HGPS cell (cell line): ENCODE data around the genes CREG1, GPR161 and XCL2.

DNA sequence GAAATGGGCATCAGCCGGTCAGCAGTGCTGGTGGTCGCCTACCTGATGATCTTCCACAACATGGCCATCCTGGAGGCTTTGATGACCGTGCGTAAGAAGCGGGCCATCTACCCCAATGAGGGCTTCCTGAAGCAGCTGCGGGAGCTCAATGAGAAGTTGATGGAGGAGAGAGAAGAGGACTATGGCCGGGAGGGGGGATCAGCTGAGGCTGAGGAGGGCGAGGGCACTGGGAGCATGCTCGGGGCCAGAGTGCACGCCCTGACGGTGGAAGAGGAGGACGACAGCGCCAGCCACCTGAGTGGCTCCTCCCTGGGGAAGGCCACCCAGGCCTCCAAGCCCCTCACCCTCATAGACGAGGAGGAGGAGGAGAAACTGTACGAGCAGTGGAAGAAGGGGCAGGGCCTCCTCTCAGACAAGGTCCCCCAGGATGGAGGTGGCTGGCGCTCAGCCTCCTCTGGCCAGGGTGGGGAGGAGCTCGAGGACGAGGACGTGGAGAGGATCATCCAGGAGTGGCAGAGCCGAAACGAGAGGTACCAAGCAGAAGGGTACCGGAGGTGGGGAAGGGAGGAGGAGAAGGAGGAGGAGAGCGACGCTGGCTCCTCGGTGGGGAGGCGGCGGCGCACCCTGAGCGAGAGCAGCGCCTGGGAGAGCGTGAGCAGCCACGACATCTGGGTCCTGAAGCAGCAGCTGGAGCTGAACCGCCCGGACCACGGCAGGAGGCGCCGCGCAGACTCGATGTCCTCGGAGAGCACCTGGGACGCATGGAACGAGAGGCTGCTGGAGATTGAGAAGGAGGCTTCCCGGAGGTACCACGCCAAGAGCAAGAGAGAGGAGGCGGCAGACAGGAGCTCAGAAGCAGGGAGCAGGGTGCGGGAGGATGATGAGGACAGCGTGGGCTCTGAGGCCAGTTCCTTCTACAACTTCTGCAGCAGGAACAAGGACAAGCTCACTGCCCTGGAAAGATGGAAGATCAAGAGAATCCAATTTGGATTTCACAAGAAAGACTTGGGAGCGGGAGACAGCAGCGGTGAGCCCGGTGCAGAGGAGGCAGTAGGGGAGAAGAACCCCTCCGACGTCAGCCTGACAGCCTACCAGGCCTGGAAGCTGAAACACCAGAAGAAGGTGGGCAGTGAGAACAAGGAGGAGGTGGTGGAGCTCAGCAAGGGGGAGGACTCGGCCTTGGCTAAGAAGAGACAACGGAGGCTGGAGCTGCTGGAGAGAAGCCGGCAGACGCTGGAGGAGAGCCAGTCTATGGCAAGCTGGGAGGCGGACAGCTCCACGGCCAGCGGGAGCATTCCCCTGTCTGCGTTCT is 32.4 kb downstream of the STYXL2 start:
- RRBS, result 90% methylated on average over 8 of the region's 60 CpGs

DNA sequence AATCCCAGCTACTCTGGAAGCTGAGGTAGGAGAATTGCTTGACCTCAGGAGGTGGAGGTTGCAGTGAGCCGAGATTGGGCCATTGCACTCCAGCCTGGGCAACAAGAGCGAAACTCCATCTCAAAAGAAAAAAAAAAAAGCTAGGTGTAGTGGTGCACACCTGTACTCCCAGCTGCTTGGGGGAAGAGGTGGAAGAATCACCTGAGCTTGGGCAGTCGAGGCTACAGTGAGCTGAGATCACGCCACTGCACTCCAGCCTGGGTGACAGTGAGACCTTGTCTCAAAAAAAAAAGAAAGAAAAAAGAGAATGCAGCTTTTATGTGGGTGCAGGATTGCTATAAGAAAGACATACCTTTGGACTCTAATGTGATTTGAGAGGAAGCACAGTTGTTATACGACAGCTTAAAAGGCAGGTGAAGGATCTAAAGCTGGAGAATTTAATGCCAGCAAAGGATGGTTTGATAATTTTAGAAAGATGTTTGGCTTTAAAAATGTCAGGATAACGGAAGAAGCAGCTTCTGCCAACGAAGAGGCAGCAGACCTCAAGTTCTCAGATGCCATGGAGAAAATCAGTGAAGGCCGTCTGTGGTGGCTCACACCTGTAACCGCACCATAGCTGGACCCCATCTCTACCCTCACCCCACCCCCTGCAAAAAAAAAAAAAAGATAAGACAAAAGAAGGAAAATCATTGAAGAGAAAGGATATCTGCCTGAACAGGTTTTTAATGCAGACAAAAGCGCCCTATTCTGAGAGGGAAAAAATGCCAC is 116.5 kb downstream of the POU2F1 start:
- RRBS, result no CpG with 5 or more reads among the region's 10 CpGs

DNA sequence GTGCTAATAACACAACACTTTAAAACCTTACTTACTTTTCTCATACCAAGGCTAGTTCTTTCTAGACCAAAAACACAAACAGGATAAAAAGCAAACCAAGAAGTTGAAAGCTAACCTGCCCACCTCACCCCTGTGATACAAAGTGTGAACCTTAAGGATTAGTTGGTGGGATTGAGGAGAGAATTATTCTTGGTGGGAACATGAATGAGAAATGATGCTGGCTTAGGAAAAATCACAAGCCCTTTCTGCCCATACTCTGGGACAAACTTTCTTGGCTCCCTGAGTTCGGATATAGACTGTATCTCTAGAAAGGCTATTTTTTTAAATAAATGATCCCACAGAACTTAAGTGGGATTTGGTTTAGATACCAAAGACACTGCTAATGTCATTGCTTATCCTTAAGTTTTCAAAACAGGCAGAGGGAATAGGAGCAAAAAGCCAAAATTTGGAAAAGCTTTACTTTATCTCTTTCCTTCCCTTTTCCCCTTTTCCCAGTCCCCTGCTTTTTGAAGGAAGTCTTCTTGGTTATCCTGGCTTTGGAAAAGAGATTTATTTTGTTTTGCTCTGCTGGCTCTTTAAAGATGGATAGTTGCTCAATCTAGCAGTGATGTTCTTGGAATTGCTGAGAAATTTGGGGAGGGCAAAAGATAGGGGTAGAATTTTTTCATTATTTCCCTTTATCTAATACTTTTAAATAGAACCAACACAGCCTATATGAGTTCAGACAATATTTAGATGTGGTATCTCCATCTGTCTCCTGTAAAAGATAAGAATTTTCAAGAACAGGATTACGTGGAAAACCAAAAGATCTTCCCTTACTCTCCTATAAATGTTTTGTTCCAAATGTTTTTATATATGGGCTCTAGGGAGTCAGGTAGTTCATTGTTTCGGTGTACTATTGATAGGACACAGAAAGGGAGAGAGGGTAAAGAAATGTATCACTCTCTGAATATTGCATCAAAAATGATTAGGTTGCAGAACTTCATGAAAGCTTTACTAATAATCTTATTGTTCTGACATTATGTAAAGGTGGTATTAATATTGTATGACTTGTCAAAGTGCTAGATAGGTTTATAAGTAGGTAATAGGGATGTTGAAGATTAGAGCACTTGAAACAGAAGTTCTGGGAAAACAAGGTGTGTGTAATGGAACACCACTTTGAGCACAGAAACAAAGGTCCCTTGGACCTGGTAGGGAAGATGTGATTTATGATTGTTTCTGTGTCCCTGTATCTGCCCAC is 95.5 kb downstream of the CD247 start:
- RRBS, result no CpG with 5 or more reads among the region's 3 CpGs

DNA sequence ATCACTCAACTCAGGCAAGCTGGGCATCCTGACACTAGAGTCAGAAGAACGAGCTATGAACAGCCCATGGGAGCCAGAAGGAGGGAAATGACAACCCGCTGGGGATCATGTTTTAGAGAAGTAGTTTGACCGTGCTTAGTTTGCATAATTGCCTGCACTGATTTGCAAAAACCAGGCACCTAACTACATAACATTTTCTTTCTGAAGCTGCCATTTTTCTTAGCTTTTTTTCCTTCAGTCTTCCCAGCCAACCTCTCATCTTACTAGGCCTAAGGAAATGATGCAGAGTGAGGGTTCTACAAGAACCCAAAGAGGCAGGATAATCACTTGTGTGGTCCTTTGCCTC is 86.0 kb downstream of the CD247 start:
- RRBS, result no CpG with 5 or more reads among the region's 3 CpGs

- RRBS, result 4% methylated on average over 30 of the region's 55 CpGs
Measured at GRCh38 chr1:167439211-167440064, 78.9 kb downstream of the CD247 start.

DNA sequence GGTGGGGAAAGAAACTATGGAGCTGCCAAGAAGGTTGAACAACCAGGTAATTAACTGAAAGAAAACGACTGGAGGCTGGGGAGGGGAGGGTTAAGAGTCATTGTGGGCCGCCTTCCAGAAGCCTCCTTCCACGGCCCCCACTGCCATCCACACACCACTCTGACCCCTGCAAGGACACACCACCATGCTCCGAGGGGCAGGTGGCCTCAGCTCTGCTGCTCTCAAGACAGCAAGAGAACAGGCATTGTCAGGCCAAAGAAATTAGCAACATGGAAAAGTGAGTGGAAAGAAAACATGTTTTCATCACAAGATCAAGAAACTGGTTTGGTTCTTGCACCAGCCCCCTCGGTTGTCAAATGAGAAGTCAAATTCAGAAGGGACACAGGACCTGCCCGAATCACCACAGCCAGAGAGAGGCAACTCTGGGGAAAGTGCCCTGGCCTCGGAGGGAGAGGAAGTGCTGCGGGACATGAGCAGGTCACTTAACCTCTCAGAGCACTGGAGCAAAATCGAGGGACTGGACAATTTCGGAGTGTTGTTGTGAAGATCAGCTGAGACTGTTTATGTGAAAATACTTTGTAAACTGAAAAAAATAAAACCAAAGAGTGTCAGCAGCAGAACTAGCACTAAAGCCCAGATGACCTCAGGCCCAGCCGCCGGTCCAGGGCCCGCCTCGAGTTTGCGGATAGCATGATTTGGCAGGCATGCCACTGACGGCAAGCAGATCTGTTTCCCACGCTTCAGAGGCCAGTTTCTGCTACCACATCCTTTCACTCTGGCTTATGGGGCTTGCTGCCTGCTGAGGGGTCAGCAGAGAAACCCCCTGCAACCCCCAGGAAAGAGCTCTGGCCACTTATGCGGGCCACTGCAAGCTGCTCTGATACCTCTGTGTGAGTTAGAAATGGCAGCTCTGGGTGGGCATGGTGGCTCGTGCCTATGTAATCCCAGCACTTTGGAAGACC is 32.2 kb downstream of the CD247 start:
- RRBS, result no CpG with 5 or more reads among the region's 19 CpGs

- RRBS, result 80% methylated on average over 2 of the region's 15 CpGs
Measured at GRCh38 chr1:167501565-167502367, 16.6 kb downstream of the CD247 start.

DNA sequence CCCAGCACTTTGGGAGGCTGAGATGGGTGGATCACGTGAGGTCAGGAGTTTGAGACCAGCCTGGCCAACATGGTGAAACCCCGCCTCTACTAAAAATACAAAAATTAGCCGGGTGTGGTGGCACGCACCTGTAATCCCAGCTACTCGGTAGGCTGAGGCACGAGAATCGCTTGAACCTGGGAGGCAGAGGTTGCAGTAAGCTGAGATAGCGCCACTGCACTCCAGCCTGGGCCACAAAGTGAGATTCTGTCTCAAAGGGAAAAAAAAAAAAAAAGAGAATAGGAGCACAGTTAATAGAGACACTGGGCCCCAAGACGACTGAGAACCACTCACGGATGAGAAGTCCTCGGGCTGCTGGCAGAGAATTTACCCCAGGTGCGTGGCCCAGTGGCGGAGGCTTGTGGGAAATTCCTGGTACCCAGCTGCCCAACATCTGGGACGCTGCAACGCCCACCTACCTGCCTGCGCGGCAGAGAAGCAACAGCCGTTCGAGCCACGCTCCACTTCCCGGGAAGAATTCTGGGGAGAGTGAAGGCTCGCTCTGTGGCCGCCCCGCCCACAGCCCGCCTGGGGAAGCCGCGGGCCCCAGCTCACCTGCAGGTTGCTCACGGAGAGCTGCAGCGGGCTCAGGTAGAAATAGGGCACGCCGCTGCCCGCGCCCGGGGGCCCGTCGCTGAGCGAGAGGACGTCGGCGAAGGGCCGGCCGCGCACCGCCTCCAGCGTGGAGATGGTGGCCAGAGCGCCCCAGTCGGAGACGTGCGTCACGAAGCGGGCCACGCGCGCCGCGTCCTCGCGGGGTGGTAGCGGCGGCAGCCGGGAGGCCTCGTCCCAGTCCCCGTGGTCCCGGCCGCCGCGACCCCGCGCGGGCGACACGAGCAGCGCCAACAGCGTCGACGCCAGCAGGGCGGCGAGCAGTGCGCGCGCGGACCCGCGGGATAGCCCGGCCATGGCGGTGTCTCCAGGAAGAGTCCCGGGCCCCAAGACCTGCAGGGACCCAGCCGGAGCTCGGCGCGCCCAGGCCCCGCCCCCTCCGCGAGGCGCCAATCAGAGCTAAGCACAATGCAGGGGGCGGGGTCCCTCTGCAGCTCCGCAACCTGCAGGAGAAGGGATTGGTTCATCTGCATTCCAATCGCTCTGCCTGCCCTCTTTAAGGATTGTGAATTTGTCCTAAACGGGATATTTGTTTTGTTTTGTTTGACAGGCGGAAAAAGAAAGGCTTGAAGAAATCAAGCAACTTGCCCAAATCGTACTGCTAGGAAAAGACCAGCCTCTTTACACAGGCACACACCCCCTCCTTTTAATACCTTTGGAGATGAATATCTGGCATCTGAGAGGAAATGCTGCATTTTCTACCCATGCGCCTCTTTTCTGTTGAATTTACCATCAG is at the start of gene CREG1:
CREG1 (minus strand) TSS at position 969 of the 1,387 bp plus-strand sequence.
- RRBS, result 1% methylated on average over 25 of the region's 102 CpGs

GRCh38 chr1:167554214-167554497 is 594 bp upstream of the CREG1 start:
- RRBS, result no CpG with 5 or more reads among the region's 9 CpGs

DNA sequence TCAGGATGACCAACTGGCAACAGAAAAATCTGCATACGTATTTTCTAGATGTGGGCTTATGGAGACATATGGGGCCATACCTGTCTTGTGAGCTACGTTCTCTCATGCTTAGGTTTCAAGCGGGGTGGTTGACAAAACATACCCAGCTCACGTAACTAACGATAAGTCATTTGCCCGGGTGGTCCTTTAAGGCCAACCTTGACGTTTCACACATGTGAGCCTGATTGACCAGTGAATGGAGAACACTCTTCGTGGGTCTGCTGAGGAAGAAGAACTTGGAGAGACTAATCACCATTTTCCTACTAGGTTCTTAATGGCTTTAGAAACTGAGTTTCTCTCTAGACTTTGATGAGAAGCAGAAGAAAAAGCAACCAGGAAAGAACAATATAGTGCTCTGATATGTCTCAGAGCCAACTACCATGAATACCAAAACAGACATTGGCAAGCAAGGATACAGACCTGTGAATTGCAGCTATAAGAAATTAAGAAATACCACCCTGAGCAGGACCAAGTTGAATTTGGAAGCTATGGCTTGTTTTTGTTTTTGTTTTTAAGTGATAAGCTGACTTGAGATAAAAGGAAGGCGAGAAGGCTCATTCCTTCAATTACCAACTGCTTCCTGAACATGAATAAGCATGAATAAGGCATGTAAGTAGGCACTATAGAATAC is 13.3 kb upstream of the RCSD1 start:
- RRBS, result no CpG with 5 or more reads among the region's 9 CpGs

DNA sequence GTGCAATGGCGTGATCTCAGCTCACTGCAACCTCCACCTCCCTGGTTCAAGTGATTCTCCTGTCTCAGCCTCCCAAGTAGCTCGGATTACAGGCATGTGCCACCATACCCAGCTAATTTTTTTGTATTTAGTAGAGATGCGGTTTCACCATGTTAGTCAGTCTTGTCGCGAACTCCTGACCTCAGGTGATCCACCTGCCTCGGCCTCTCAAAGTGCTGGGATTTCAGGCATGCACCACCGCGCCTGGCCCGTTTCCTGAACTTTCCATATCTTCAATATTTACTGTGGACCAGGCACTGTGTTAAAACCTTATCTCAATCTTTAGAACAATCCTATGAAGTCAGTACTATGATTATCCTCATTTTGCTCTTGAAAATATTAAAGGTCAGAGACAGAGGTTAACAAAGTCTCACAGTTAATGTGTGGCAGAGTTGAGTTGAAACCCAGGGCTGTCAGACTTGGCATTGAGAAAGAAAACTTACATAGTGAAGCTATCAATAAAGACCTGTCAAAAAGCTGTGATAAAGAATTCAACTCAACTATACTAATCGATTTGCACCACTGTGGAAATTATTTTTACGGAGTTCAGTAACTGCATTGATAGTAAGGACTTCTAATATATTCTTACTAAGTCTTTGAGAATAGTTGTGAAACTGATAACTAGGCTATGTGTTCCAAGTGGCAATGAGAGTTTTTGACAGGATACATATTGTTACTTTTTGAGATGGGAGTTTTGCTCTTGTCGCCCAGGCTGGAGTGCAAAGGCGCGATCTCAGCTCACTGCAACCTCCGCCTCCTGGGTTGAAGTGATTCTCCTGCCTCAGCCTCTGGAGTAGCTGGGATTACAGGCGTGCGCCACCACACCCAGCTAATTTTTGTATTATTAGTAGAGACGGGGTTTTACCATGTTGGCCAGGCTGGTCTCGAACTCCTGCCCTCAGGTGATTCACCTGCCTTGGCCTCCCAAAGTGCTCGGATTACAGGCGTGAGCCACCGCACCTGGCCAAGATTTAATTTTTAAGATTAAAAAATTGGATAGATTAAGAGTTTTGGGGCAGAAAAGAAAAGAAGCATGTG is 1.9 kb upstream of the ADCY10 start:
- RRBS, result no CpG with 5 or more reads among the region's 22 CpGs

GRCh38 chr1:167974680-167975014 is 37.8 kb upstream of the MPC2 start:
- RRBS, result no CpG with 5 or more reads among the region's 4 CpGs

- RRBS, result 1% methylated on average over 58 of the region's 89 CpGs
Measured at GRCh38 chr1:168136447-168137250, at the start of gene GPR161. Gene GPR161, minus strand, starts transcription at chr1:168136930.

GRCh38 chr1:168179106-168179776 is 479 bp downstream of the TIPRL start:
- RRBS, result 1% methylated on average over 15 of the region's 36 CpGs

- RRBS, result no CpG with 5 or more reads among the region's 12 CpGs
Measured at GRCh38 chr1:168439806-168440291, 103.9 kb downstream of the XCL2 start.

DNA sequence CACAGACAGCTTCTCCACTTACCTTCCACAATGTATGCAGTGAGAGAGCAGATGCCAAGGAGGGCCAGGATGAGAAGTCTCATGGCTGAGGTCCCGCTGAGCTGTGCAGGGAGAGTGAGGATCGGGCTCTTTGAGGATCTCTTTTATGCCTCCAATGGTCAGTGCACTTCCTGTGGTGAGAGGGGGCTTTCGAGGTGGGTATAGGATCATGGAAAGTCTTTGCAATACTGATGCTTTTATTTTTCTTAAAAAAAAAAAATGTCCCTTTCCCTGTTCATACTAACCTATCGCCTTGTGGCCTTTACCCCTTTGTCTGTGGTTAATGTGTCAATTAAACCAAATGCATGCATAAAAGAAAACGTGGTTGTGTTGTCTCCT is at the start of gene XCL2:
XCL2 (minus strand) TSS at position 116 of the 378 bp plus-strand sequence.
- RRBS, result no CpG with 5 or more reads among the region's 5 CpGs

DNA sequence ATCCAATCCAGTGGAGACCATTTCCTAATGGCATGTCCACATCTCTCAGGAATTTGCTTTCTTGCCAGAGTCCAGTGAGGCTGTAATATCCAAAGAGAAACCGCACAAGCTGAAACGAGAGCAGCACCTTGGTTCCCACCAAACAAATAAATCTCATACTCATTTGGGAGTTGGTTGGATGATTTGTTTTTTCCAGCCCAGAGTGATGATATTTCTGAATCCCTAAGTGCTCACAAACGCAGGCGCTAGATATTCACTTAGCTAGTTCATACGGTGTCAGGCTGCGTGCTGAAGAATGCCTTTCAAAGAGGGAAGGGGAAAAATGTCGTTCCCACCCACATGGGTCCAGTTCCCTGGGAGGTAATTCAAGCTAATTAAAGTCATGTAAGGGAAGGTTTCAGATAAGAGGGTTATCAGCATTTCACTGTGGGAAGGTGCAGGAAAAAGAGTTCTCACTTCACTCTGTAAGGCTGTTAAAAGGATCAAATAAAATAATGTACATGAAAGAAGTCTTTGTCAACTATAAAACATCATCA is 19.5 kb downstream of the DPT start:
- RRBS, result no CpG with 5 or more reads among the region's 7 CpGs

- RRBS, result no CpG with 5 or more reads among the region's 9 CpGs
Measured at GRCh38 chr1:168726034-168726848, 2.8 kb downstream of the DPT start.

DNA sequence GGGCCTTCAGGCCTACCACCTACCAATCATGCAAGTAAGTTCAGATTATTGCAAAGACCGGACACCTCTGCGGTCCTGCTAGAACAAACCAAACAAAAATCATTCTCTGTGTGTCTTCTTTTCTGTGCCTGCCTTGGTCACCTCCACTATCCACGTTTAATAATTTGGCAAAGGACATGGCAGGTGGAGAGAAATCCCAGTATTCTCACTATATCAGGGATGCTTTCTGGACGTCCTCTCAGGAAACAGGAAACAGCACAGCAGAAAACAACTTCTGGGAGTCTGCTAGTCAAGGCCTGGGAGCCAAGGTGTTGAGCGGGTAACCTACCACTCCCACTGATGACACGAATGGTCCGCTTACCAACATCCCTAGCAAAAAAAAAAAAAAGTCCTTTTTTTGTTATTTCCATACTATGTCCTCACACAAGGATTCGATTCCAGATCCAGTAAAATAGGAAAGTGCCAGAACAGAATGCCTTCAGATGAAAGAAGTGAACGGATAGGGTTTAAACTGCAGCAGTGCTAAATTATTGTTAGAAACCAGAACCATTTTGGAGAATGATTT is 4.5 kb upstream of the ATP1B1 start:
- RRBS, result no CpG with 5 or more reads among the region's 9 CpGs

GRCh38 chr1:169107435-169107718 is 887 bp downstream of the ATP1B1 start:
- RRBS, result no CpG with 5 or more reads among the region's 5 CpGs